Heart (tissue), 3 donors: Measurements from ENCODE around the genes SMARCAL1 and IGFBP5.

DNA sequence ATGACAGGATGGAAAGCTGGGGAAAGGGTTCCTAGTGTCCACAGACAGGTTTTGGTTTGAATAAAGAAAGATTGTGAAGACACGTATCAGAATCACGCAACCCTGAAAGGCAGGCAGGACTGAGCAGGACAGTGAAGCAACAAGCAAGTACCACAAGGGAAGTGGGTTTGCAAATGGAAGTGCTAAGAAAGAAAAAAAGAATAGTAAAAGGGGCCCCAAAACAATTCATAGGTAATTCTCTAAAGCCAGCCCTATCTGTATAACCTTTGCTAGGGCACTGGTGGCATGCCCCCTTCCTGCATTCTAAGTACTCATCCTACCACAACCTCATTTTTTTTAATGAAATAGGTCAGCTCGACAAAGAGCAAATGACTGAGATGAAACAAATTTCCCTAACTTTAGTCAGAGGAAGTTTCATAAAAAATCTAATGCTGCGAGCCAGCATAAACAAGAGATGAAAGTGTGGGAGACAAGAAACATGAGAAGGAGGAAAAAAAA, 32.3 kb downstream of the IKZF2 start:
- RAMPAGE, long total RNA, 2 experiments, result no peak in any of the 2 experiments

GRCh38 chr2:213188979-213189990, 37.9 kb upstream of the IKZF2 start:
- RAMPAGE, long total RNA, 2 experiments, result no peak in any of the 2 experiments

DNA sequence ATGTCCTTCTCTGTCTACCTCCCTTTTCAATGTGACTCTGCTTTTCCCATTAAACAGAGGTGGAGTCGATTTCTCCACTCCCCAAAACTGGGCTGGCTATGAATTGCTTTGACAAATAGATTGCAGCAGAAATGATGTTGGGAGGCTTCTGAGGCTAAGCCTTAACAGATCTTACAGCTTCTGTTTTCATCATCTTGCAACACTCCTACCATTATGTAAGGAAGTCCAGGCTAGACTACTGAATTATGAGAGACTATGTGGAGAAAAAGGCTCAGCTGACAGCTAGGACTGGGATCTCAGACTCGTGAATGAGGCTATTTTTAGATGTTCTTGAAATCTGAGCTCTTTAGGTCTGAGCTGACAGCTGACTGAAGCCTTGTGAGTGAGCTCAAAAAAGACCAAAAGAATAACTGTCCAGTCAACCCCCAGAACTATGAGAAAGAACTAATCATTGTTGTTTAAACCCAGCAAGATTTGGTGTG, 70.3 kb downstream of the VWC2L start:
- RAMPAGE, long total RNA, 2 experiments, result no peak in any of the 2 experiments

- RAMPAGE, long total RNA, 2 experiments, result no peak in any of the 2 experiments
These were observed 32.8 kb downstream of the ATIC start for GRCh38 chr2:215344600-215345096.

- RAMPAGE, long total RNA, 2 experiments, result no peak in any of the 2 experiments
These were observed 37.0 kb downstream of the ATIC start for GRCh38 chr2:215348687-215349401.

DNA sequence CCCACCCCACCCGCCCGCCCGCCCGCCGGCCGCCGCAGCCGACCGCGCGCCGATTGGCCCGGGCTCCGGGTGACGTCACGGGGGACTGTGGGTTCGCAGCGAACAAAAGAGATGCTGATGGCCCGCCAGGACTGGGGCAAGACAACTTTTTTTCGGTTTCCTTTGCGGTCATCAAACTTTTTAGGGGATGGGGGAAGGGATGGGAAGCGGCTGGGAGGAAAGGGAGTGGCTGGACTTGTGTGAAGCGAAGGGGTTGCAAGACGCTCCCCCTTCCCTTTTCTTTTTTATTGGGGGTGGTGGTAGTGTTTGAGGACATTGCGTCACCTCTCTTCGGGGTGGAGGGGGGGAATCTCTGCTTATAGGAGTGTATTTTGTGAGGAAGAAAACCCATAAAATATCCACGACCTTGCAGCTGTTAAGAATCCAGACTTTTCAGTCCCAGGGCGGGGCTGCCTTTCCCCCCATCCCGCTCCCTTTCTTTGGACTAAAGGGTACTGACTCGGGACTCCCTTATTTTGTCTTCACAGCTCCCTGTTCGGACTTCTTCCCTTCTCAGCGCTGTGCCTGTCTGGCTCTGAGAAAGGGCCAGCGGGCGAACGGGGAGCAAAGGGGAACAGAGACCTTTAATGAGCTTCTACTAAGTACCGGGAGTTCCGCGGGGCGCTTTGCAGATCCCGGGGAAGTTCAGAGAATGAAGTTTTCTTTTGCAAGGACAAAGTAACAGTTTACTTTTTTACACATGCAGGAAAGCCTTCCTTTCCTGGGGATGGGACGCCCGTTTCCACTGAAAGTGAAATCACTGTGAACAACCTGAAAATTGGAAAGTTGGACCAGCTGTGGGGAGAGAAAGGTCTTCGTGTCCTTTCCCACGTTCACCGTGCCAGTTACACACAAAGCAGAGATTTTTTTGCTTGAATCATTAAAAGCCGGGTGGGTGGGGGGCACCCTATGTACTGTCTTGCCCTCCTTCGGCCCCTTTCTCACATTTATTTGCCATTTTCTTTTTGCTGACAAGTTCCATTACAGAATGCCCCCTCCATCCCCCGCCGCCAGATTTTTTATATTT, 639 bp upstream of the FN1 start:
- RAMPAGE, long total RNA, 2 experiments, result no peak in any of the 2 experiments

- RAMPAGE, long total RNA, 2 experiments, result no peak in any of the 2 experiments
These were observed 265.0 kb upstream of the FN1 start for GRCh38 chr2:215700901-215701320.

DNA sequence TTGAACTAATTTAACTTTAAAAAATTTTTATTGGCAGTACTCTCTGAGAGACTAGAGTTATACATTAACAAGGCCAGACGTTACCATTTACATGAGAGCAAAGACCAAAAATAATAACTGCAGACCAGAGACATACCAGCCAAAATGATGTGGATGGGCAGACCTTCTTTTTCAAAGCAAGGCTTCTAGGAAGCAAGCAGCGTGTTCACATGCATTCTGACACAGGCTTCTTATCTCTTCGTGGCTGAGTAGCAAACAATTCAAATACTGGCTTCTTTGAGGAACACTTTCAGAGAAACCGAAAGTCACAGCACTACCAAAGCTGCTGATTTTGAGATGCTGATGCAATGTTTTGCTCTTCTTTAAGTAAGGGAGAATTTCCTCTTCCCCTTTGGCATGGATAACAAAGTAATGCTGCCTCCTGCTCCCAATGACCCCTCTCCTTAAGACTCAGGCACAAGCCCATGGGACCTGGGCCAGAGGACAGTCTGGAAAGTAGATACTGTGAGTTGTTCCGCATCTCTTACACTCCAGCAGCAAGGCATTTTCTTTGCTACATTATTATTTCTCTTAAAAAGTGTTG, 182.0 kb downstream of the MREG start:
- RAMPAGE, long total RNA, 2 experiments, result no peak in any of the 2 experiments

GRCh38 chr2:216012063-216012865, 1.1 kb downstream of the MREG start:
- RAMPAGE, long total RNA, 2 experiments, result no peak in any of the 2 experiments

DNA sequence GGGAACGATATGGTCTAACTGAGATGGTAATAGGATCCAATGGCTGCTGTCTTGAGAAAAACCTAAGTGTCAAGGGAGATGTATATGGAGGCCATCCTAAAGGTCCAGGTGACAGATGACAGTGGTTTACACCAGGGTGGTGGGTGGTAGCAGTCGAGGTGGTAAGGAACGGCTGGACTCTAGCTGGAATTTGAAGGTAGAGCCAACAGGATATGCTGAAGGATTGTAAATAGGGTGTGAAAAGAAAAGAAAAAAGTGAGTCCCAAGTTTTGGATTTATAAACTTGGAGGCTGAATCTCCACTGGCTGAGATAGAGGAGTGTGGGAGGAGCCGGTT, 2.2 kb upstream of the MREG start:
- RAMPAGE, long total RNA, 2 experiments, result no peak in any of the 2 experiments

DNA sequence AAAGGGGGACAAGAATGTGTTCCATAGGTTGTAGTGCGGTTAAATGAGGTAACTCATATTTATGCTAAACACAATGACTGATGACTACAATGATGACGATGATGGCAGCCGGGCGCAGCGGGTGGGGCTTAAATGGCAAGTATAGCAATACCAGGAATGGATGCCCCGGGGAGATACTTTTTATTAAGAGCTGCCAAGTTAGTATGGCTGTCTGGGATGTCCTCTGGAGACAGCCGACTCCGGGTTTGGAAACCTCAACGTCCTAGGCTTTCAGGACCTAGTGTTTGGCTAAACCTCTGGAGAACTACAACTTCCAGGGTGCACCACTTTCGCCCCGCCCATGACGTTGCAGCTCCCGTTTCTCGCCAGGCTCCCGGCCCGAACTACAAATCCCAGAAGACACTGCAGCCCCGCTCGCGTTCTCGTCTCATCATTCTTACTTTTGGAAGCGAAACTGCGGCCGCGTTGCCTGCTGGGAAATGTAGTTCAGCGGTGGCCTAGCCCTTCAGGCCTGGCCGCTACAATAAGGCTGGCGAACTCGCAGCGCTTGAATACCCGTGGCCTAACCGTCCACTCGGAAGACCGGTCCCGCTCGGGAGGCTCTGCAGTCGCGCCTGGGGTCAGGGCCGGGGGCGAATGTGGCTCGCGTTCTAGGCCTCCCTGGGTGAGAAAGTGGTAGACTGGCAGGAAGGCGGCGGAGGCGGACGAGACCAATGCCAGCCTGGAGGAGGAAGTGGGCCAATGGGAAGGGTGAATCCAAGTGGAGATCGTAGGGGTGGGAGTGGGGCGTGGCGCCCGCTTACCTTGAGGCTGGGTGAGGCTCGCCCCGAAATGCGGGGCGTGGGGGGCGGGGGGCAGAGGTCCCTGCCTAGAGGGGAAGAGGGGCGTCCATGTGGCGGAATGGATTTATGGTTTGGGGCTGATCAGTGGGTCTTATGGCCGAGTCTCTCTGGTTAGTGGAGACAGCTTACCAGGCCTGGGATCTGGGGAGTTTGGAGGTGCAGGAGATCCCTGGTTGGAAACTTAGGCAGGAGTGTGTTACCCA, at the start of gene SMARCAL1:
TSS of gene SMARCAL1 (plus strand) at position 500 of the 1,045 bp plus-strand sequence.
- RAMPAGE, long total RNA, 2 experiments, result start-site peak on the plus strand in 1 of 2 experiments, centred at position 506 of the sequence, 30 to 120 reads per replicate

DNA sequence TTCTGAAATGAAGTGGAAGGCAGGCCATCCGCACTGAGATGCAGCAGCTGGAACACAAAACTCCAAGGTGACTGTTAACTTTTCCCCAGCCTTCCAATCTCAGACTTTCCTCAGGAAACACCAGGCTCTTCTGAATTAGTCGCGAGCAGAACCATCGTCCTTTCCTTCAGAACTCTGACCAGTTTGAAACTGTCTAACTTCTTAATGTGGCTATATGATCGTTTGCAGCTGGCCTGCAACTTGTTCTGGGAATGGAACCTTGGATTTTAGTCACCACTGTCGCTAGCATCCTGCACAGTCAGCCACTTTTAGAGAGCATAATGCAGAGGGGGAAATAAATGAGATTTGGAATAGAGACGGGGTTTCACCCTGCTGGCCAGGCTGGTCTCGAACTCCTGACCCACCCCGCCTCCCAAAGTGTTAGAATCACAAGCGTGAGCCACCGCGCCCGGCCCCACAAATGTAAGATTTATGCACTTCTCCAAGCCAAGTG, 511 bp upstream of the RPL37A start:
- RAMPAGE, long total RNA, 2 experiments, result no peak in any of the 2 experiments

GRCh38 chr2:216596237-216596754, 36.9 kb upstream of the IGFBP2 start:
- RAMPAGE, long total RNA, 2 experiments, result no peak in any of the 2 experiments

GRCh38 chr2:216633532-216634273, 483 bp downstream of the IGFBP2 start:
- RAMPAGE, long total RNA, 2 experiments, result no peak in any of the 2 experiments

DNA sequence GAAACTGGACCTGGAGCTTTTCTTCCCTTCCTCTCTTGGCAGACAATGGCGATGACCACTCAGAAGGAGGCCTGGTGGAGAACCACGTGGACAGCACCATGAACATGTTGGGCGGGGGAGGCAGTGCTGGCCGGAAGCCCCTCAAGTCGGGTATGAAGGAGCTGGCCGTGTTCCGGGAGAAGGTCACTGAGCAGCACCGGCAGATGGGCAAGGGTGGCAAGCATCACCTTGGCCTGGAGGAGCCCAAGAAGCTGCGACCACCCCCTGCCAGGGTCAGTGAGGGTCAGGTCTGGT, 27.2 kb downstream of the IGFBP2 start:
- RAMPAGE, long total RNA, 2 experiments, result no peak in any of the 2 experiments

GRCh38 chr2:216676079-216677036, 19.0 kb downstream of the IGFBP5 start:
- RAMPAGE, long total RNA, 2 experiments, result start-site peak on the minus strand in 1 of 2 experiments, at chr2:216676168-216676725 at its widest, 283 to 494 reads per replicate

GRCh38 chr2:216695173-216696019, at the start of gene IGFBP5:
Gene IGFBP5 (minus strand): TSS chr2:216695549.
- RAMPAGE, long total RNA, 2 experiments, result start-site peak on the minus strand in 2 of 2 experiments, at chr2:216695546-216695552 at its widest, 318 to 1,144 reads per replicate

DNA sequence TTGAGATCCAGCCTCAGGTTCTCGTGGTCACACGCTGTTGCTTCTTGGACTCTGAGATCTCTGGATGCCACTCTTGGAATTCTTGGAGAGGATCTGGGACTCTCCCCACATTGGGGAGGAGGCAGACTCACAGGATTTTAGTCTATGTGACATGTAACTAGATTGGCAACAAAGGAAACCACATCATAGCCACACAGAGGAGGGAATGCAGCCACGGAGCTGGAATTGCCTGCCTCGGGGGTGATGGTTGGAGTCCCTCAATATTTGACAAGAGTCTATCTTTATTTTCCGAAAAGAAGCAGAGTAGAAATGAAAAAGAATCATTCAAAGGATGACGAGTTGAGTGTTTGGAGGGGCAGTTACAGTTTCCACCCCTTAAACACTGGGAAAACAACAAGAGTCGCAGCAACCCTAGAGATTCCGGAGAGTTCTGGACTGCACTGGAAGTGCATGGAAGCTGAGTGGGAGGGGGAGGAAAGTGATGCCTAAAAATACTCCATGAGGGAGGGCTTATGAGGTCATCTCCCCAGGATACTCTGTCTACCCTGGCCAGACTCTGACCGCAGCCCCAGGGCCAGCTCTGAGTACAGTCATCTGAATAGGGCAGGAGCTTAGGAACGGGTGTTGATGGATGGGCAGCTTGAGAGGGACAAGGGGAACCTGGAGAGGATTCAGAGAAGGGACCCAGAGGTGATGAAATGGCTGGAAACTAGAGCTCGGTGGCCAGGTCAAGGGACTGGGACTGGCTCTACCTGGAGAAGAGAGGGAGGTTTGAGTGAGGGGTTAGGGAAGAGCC, 79.1 kb upstream of the IGFBP5 start:
- RAMPAGE, long total RNA, 2 experiments, result no peak in any of the 2 experiments

DNA sequence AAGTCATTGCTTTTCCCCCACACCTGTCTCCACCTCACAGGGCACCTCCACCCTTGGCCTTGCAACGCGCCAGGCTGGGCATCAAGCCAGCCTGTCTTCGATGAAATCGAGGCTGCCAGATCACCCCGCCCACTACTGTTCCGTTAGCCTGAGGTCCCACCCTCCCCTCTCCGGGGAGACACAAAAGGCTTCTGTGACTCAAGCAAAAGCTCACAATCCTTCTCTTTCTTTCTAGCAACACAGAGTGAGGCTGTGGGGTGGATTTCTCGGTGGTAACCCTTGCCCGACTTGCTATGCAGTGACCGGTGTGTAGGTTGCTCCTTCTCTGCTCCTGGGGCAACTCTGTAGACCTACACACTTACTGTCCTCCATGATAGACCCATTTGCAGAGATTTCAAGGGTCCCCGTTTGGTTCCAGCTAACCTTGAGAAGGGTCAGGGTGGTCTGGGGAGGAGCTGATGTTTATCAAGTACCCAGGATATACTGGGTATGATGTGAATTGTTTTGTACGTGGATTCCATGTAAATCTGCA, 9.8 kb downstream of the TNP1 start:
- RAMPAGE, long total RNA, 2 experiments, result no peak in any of the 2 experiments

DNA sequence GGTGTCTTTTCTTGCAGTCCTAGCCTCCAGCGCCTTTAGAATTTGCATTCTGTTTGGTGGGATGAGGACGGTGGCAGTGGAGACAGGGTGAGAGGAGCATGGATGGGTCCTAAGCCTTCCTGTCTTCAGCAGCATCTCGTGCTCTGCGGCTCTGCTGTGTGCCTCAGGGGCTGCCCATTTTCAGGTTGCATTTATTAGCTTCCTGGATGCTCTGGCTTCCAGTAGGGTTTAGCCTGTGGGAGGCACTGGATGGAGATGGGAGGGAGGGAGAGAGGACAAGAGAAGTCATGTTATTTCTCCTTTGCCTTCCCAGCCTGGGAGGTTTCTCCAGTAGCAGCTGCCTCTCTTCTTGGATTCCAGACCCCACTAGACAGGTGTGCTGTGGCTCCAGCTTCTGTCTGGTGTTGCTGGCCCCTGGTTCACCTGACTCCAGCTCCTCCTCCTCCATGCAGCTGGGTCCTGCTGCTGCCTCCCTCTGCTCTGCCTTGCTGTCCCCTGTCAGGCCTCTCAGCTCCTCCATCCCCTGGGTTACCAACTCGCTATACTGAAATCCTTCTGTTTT, 188.8 kb upstream of the TNP1 start:
- RAMPAGE, long total RNA, 2 experiments, result no peak in any of the 2 experiments